ENCODE measurements around the gene KIFC1.

GRCh38 chr6:33297634-33297824 lies 1.2 kb downstream of the RGL2 start:
- PRO-cap: no peak

DNA sequence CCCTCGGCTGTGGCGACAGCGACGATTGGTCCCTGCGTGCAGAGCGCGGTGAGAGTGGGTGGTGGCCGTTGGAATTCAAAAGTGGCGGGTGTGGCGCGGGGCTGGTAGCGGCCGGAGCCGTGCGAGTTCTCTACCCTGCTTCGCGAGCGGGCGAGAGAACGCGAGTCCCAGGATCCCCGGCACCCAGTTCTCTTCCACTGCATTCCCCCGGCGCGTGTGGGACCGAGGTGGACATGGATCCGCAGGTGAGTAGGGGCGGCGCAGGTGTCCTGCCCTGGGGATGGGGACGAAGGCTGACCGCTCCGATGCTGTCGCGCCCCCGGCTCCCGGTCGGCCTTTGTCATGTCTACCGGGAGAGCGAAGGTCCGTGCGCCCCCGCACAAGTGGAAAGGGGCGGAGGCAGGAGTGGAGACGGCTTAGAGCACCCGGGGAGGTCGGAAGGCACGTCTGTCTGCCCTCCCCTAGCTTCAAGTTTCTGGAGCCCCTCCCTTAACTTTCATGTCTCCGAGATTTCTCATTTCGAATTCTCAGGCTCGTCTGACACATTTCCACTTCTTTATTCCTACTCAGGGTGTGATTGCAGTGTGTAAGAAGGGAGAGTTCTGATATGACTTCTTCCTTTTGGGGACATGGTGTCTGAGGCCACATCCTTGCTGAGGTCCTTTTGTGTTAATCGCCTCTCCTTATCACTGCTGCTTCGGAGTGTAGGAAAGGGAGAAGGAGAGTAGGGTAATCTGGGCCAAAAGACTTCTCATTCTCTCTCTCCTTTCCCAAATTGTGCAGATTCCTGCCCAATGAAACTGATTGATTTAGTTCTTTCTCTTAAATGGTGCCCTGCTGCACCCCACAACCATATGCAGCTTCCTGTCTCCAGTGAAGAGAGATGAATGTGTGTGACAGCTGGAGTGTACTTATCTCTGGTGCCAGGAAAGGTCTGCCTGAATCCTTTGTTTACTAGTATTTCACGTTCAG lies at the start of gene KIFC1:
Gene KIFC1, plus strand, starts transcription at position 71 of the 972 bp plus-strand sequence.
- PRO-cap: no peak

DNA sequence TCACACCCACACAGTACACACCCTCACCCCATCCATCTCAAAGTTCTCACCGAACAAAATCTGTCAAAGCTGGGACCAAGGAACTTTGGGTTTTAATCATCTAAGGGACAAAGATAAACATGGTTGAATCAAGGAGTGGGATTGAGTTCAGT lies 1.2 kb downstream of the CUTA start:
- PRO-cap: no peak

DNA sequence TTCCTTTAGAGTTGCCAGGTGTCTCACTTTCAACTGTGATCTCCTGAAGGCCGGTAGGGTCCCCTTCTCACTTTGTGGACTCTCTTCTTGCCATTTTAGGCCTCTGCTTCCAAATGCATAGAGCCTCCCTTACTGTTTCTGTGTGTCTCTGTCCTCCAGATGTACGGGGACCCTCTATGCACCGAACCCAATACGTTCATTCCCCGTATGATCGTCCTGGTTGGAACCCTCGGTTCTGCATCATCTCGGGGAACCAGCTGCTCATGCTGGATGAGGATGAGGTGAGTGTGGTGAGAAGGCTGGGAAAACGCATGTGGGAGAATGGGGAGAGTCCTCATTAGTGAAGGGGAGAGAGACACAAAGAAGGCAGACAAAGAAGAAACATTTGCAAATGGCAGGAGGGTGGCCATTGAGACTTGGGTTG lies 3.5 kb downstream of the SYNGAP1 start:
- PRO-cap: no peak

GRCh38 chr6:33607801-33608204 lies 13.3 kb upstream of the ITPR3 start:
- PRO-cap: no peak

GRCh38 chr6:33621753-33622650 lies 880 bp downstream of the ITPR3 start:
- PRO-cap: unidirectional peak, minus-strand start at chr6:33622192

DNA sequence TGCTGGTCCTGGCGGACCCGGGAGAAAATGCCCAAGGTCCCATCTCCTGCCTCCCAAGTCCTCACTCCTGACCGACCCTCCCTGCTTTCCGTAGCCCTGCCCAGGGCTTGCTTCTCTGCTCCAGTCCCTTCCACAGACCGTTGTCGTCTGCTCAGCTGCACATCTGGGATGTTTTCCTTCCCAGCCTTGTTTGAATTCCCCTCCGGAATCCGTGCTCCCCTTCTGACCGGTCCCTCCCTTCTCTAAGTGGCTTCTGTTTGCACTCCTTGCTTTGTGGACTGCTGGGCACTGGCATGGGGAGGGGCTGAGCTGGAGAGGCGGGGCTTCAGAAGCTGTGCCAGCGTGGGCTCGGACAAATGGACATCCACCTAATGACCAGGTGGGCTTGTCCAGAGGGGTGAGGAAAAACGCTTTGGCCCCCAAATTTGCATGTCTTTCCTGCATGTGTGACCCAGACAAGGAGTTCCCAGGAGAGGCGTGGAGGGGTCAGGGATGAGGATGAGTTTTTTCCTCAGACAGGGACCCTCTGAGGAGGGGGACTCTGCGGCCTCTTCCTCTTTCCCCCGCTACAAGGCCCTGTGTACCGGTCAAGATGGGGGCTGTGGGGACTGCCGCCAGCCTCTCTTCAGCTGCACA lies 13.4 kb downstream of the ITPR3 start:
- PRO-cap: no peak

DNA sequence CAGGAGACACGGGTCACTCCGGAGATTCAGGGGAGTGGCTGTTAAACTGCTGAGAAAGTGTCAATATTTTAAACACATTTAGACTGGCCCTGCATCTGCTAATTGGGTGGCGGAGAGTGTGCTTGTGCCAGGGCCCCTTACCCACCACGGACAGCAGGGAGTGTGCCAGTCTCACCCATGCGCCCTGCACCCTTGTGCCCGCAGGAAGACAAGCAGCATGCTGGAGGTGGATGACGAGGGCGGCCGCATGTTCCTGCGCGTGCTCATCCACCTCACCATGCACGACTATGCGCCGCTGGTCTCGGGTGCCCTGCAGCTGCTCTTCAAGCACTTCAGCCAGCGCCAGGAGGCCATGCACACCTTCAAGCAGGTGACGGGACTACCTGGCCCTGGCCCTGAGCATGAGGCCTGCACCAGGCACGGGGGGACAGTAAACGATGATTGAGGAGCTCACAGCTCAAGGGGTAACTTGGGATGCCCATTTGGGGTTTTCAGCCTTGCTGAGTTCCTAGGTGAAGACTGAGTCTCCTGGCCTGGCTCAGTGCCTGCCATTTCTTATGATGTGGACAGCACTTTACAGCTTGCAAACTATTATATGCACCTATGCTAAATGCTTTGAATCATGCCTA lies 35.9 kb downstream of the UQCC2 start:
- PRO-cap: no peak

- PRO-cap: no peak
These were observed 14.7 kb downstream of the UQCC2 start for GRCh38 chr6:33696366-33697662.

DNA sequence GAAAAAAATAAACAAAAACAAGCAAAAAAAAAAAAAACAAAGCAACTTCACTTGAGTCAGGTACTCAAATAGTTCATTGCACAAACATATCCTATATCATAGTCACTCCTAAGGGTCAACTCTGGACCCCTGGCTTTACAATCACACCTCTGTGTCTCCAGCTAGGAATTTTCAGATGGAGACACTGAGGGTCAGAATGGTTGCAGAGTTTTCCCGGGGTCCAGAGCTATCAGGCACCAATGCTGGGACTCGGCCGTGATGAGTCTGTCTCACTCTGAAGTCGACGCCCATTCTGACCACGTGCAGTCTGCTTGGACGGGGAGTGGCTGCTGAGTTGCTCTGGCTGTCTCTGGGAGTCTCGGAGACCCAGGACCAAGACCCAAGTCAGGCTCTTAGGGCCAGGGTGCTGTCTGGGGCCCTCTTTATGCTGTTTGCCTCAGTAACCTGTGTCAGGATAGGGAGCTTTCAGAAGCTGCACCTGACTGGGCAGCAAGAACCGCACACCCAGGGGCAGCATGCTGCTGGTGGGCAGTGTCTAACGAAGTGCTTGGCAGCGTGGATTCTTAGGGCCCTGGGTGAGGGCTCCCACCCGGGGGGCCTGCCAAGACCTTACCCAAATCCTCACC lies 4.6 kb downstream of the IP6K3 start:
- PRO-cap: no peak

GRCh38 chr6:33781028-33781835 lies 7.7 kb downstream of the LEMD2 start:
- PRO-cap: no peak

DNA sequence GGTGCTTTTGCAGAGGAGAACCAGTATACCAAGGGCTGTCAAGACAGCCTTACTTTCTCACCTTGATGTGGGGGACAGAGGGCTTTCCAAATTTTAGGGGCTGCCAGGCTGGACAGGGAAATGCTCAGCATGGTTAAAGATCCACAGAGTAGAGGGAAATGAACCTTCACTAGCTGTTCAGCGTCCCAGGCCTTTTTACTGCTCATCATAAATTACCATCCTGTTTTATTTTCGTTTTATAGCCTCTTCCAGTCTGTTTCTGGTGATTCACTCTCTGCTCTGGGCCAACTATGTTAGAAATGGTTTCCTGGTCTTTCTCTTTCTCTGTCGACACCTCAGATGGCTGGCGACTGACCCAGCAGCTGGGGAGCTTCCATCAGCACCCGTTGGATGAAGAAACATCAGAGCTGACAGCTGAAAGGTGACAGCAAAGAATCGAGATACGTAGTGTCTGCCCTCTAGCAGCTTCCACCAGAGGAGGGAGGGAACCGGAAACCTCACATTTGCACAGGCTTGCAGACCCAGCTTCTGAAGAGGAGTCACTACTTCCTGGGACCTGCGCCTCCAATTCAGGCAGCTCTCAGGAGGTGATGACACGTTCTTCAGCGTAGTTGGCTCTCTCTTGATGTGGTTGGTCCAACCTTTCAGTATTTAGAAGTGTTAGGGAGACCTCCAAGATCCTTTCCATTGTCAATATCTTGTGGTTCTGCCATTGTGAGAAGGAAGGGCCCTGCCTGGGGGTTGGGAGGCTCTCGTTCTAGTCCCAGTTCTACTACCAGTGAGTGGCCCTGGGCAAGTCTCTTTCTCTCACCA lies 82.9 kb upstream of the MLN start:
- PRO-cap: no peak

DNA sequence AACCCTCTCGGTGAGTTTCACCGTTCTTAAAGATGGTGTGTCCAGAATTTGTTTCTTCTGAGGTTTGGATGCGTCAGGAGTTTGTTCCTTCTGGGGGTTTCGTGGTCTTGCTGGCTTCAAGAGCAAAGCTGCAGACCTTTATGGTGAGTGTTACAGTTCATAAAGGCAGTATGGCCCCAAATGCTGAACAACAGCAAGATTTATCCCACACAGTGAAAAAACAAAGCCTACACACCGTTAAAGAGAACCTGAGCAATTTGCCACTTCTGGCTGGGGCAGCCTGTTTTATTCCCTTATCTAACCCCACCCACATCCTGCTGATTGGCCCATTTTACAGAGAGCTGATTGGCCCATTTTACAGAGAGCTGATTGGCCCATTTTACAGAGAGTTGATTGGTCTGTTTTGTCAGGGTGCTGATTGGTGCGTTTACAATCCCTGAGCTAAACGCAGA lies 129.4 kb downstream of the GRM4 start:
- PRO-cap: no peak

GRCh38 chr6:34235051-34235239 lies 1.7 kb upstream of the HMGA1 start:
- PRO-cap: no peak

GRCh38 chr6:34238438-34239048 lies 1.9 kb downstream of the HMGA1 start:
- PRO-cap: no peak

GRCh38 chr6:34239814-34240459 lies 3.3 kb downstream of the HMGA1 start:
- PRO-cap: no peak

DNA sequence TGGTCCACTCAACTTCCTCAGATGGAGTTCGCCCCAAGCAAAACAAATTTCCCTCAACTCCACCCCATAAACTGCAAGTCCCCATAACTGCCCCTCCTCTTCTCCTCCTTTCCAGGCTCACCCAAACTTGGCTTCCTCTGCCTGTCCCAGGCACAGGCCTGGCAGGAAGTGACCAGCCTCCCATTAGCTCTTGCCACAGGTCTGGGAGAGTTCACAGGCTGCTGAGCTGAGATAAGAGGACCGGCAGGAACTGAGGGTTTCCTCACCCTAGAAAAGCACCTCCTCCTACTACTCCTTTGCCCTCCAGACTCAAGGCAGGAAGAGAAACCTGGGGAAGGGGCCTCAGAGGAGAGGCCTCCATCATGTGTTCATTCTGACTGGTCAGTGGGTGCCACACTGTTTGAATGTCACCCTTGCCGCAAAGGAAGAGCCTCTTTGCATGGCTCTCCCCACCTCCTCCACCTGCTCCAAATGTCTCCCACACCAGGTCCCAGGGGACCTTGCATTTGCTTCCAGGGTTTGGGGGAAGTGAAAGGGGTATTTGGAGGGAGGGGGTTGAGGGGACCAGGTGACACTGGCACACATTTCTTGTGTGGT lies 24.6 kb upstream of the SMIM29 start:
- PRO-cap: no peak

DNA sequence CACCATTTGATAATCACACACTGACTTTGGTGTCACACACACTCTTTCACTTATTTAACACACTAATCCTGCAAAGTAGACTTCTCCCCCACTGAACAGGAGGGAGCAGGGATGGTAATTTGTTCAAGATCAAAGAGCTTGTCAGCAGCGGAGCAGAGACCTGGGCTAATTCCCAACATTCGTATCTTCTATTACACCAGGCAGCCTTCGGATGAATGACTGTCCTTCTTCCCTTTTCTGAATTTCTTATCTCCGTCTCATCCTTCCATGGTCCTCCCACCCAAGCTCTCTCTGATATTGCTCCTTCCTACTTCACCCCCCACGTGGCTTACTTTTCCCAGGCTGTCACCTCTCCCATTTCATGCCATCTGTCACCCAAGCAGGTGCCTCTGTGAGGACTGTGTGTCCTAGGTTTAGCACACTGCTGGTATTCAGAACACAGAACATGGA lies 28.5 kb upstream of the SMIM29 start:
- PRO-cap: no peak

DNA sequence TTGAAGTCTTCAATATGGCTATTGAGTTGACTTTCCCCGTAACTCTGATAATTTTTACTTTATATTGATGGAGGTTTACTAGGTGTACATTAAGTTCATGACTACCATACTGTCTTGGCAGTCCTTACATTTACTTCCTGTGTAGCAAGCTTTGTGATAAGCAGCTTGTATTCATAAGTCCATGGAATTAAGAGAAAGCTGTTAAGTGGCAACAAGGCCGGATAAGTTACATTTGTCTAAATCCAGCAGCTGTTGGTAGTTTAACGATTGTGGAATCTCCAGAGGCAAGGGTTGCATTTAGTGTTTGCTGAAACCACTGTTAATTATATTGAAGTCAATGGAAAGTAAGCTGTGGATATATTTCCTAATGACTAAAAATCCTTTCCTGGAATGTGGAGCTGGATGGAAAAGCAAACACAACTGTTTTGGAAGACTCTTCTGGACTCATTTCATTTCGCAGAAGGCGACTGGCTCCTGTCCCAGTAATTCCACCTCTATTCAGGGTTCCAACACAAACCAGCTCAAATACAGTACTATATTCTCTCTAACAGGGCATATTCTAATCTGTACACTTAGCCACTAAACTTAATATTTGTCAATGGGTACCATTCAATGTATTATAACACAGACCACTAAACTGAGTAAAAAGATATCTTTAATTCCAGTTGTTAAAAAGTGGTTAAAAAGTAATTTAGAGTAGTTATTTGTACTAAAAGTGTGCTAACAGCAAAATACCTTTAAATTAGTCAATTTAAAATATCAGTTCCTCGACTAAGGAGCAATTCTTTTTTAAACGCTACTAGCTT lies 57.5 kb upstream of the SMIM29 start:
- PRO-cap: no peak

- PRO-cap: no peak
These were observed 29.6 kb downstream of the SPDEF start for GRCh38 chr6:34526635-34526858.

Measured in tibial artery (tissue), 1 donor.